Cardiac atrium fibroblast (primary cell): ENCODE data around the genes RAB19, MKRN1, ADCK2 and LLCFC1.

GRCh38 chr7:140358290-140359059, 39.9 kb downstream of the SLC37A3 start:
- RAMPAGE, long total RNA = no peak

- RAMPAGE, long total RNA = no peak
These were observed at the start of gene RAB19 for GRCh38 chr7:140403711-140404831. RAB19 (plus strand) TSS chr7:140404058.

DNA sequence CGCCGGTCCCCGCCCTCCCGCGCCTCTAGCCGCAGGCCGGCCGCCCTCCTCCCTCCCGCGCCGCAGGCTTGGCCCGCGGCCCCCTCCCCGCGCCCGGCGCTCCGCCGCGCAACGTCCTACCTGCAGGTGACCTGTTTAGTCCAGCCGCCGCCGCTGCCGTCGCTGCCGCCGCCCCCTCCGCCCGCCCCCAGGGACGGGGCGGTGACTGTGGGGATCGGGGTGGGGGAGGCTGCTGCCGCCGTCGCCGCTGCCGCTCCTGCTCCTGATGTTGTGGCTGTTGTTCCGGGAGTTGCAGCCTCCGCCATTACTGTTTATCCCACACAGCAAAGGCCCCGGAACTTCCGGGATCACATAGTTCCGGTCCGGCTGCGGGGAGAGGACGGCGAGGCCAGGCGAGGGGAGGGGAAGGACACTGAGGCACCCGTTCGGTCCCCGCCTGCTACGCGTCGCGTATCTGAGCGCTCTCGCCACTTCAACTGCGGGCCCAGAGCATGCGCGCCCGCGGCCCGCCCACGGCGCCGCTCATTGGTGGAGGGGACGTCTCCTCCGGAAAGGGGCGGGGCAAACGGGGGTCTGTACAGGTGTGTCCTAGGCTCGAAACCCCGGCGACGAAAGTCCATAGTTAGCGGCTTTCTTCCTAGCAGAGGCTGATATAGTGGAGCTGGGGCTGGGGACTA, at the start of gene MKRN1:
MKRN1 (minus strand) TSS at position 466 of the 677 bp plus-strand sequence.
- RAMPAGE, long total RNA = no peak

- RAMPAGE, long total RNA = no peak
These were observed 28.6 kb upstream of the MKRN1 start for GRCh38 chr7:140507771-140508373.

DNA sequence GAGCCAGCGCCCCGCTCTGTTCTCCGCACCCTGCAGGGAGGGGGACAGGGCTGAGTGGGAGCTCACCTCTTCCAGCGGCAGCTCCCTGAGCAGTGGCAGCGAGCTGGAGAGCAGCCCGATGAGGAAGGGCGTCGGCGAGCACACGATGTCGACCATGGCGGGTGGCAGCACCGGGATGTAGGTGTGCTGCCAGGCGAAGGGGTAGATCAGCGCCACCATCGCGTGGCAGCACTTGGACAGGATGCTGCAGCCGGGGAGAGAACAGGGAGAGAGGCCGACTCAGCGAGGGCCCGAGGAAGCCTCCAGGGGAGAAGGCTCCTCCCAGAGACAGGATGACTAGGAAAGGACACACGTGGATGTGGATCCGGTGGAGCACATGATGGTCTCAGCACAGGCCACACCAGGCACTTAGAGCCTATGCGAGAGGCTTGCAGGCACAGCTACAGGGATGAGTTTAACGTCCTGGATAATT, 48.0 kb upstream of the MKRN1 start:
- RAMPAGE, long total RNA = no peak

- RAMPAGE, long total RNA = no peak
These were observed 9.1 kb downstream of the DENND2A start for GRCh38 chr7:140631384-140631999.

DNA sequence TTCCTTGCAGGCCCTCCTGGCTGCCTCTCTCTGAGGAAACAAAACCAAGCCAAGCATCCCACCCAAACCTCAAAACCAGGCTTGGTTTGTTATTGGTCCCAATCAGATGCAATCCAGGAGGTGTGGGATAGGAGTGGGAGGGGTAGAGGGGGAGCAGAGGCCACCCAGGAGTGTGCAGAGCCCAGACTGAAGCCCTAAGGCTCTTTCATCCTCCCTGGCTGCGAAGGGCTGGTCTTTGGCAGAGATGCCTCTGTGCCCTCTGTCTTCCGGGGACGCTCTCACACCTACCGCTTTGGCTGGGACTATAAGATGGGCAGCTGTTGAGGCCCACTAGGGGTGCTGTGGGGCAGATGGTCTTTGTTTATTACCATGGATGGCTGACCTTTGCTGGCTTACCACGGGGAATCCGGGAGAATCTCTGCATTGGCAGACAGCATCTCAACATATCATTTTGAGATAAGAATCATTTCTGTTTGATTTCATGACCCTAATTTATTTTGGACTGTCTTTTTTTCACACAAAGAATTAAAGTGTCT, 6.4 kb upstream of the DENND2A start:
- RAMPAGE, long total RNA = no peak

DNA sequence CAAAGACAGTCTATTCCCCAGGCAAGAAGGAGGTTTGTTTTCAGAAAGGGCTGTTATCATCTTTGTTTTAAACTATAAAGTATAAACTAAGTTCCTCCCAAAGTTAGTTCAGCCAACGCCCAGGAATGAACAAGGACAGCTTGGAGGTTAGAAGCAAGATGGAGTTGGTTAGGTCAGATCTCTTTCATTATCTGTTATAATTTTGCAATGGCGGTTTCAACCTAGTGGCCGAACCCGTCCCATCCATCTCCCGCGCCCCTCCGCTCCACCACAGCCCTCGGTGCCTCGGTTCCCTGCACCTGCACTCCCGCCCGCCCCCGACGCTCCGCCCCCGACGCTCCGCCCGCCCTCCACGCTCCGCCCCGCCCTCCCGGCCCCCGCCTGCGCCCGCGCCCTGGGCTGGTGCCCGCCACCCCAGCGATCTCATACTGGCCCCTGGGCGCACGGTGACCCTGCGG, at the start of gene ADCK2:
ADCK2 (plus strand) TSS at position 409 of the 458 bp plus-strand sequence.
- RAMPAGE, long total RNA = no peak

DNA sequence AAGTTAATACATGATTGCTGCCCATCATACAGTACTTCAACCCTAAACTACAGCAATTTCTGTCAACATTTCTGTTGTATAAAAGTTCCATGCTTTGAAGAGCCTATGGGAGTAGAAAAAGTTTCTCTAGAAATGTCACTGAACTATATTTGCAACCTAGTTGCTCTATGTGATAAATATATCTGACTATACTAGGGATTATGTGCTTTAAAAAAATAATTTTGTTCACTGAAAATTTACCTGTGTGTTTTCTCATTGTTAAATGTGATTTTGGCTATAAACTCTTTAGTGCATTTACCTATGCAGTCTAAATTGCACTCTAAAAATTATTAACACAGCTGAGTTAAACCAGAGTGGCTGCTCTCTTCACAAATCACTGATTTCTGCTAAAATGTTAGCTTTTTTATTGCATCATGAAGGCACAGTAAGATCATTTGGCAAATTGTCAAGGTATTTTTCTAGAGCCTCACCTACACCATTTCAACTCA, 25.5 kb downstream of the NDUFB2 start:
- RAMPAGE, long total RNA = no peak

GRCh38 chr7:141290893-141291394, 217.1 kb downstream of the TMEM178B start:
- RAMPAGE, long total RNA = no peak

- RAMPAGE, long total RNA = no peak
These were observed 49.1 kb downstream of the DENND11 start for GRCh38 chr7:141652650-141653570.

DNA sequence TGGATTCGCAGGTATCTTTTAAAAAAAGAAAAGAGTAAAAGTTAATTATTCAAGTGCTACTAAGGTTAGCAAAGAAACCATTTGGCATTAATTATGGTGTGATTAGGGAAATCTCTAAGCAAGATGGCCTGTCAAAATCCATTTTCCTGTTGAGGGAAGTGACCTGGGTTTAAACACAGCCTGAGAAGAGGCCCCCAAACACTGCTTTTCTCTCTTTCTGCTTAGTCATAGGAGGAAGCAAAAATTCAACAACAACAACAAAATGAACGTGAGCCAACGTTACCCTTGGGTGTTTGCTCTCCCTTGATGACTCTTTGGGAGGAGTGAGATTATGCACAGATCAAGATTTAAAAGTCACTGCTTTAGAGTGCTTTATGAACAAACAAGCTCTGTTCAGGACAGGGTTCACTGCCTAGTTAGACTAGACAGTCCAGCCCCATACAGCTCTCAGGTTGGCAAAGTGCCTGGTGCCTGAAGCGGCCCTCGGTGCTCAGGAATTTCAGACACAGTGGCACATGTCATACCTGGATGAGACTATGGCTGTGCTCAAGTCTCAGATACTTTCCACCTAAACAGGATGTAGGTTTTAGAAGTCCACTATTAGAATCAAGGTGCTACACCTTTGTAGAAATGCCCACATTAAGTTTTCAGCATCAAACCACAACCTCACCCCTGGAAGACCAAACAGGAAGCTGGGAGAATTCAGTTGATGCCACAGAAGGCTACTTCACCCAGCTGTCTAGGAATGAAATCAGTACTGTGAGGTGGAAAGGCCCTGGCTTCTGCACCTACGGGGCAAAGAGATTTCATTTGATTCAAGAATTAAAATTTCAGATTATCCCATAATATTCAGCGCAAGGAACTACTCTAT, 38.8 kb downstream of the DENND11 start:
- RAMPAGE, long total RNA = no peak

GRCh38 chr7:141674754-141675026, 27.3 kb downstream of the DENND11 start:
- RAMPAGE, long total RNA = no peak

- RAMPAGE, long total RNA = no peak
These were observed 16.5 kb downstream of the DENND11 start for GRCh38 chr7:141685284-141685971.

DNA sequence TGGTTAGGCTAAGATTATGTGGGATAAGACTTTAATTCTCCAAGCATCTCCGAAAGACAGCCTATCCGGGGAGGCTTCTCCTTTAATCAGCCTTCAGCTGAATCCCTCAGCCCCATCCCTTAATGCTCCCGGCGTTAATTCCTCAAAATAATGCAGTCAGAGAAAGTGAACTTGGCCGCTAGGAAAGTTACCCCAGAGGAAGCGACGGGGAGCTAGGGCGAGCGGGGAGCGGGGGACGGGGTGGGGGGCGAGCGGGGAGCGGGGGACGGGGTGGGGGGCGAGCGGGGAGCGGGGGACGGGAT, 871 bp downstream of the DENND11 start:
- RAMPAGE, long total RNA = no peak

GRCh38 chr7:141701446-141702014, 436 bp downstream of the DENND11 start:
- RAMPAGE, long total RNA = no peak

GRCh38 chr7:142001525-142001965, 5.9 kb downstream of the MGAM start:
- RAMPAGE, long total RNA = no peak

- RAMPAGE, long total RNA = no peak
These were observed 201.9 kb upstream of the PRSS58 start for GRCh38 chr7:142459715-142460149.

- RAMPAGE, long total RNA = no peak
These were observed 228.8 kb upstream of the PRSS1 start for GRCh38 chr7:142520247-142521032.

DNA sequence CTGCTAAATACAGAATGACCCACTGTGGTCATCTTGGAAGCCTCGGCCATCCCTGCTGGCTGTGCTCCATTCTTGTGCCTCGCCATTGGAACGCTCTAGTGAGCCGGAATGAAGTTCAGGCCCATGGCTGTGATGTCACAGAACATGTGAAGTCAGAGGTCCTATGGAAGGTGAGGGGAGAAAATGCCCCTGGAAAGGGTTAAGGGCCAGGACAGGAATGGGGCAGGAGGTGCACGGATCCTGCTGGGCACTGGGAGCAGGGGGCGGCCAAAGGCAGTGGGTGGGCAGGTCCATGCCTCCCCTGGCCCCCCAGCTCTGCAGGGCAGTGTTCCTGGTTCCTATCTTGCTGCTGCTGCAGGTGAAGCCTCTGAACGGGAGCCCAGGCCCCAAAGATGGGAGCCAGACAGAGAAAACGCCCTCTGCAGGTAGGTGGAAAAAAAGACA, at the start of gene LLCFC1:
LLCFC1 (plus strand) TSS at position 155 of the 444 bp plus-strand sequence.
- RAMPAGE, long total RNA = no peak